H4 (cell line): ENCODE measurements around the genes ZNF493 and ZNF724.

DNA sequence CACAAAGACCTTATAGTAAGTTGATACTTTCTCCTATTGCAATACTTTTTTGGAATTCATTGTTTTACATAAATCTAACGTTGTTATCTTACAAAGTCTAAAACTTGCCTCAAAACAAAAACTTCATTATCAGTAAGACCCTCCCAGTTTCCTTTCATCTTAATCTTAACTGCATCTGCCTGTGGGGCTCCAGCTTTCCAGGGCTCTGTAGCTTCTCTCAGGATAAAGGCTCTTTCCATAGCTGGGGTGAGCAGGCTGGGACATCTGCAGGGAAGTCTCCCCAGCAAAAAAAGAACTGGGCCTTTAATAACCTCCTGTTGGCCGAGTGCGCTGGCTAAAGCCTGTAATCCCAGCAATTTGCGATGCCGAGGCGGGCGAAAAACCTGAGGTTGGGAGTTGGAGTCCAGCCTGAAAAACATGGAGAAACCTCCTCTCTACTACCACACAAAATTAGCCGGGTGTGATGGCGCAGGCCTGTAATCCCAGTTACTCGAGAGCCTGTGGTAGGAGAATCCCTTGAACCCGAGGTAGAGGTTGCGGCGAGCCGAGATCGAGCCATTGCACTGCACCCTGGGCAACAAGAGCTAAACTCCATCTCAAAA lies 142.9 kb downstream of the ZNF737 start:
- RAMPAGE, long total RNA, result no peak

DNA sequence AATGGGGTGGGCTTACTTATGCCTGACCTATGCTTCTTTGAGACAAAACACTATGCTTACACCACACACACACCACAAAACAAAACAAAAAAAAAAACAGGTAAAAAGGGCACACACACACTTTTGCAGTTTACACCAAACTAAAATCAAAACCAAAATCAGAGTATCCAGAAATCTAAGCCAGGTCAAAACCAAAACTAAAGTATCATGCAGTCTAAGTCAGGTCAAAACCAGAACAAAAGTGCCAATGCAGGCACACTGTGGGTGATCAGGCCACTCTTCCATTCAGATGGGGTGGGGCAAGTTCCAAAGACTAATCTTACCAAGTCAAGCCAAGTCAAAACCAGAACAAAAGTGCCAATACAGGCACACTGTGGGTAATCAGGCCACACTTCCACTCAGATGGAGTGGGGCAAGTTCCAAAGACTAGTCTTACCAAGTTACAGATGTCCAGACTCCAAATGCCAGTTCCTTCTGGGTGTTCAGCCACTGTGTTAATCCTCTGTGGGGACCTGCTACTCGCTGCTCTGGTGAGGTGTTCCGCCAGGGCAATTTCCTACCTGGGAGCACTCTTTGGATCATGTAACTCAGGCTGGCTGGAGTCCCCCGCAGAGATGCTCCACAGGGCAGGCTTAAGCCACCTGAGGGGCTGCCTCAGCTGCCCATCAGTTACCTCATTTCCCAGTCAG lies 134.0 kb downstream of the ZNF737 start:
- RAMPAGE, long total RNA, result no peak

DNA sequence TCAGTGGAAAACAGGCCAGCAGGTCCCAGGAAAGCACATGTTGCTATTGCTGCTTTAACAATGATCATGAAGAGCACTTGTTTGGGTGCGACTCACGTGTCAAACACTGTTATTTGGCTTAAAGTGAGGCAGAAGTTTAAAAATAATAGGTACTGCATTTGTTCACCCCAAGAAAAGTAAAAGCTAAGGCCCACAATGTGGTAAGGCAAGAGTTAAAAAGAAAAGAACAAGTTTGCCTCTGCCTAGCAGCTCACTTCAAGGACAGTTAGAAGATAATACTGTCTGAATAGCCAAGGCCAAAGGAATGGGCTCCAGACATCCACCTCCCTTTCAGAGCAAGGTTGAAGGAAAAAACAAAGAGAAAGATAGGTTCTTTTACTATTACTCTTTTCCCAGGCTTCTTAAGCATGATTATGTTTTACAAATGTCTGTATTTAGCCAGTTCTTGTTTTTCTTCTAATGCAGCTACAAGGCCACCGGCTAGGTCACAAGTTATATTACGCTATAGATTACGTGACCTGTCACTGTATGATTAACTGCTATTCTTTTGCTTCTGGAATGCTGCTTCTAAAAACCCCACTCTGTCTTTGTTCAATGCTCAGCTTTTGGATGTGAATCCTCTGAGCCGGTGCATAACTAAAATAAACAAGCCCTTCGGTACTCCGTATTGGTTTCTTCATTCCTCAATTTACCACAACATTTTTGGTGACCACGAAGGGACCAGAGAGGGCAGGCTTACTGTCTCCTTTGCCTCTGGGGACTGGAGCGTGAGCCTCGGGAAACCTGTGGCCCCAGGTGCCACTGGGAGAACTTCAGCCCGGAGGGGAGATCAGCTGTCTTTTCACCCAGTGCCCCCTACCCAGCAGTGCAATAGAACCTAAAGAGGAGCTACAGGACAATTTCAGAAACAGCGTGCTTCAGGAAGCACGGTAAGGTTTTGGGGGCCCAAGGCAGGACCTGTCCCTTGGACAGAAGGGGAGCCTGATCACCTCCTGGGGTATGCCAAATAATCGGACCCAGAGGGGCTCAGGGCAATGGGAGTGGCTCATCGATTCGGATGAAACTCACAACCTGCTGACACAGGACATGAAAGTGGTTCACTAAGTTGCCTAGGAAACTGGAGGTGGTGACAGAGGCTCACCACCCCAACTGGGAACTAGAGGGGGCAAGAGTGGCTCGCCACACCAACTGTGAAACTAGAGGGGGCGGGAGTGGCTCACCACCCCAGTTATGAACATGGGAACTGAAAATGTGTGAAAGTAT lies 45.8 kb upstream of the ZNF737 start:
- RAMPAGE, long total RNA, result no peak

GRCh38 chr19:21396834-21397998 lies at the start of gene ZNF493:
ZNF493 (plus strand) TSS chr19:21397133.
- RAMPAGE, long total RNA, result no peak

DNA sequence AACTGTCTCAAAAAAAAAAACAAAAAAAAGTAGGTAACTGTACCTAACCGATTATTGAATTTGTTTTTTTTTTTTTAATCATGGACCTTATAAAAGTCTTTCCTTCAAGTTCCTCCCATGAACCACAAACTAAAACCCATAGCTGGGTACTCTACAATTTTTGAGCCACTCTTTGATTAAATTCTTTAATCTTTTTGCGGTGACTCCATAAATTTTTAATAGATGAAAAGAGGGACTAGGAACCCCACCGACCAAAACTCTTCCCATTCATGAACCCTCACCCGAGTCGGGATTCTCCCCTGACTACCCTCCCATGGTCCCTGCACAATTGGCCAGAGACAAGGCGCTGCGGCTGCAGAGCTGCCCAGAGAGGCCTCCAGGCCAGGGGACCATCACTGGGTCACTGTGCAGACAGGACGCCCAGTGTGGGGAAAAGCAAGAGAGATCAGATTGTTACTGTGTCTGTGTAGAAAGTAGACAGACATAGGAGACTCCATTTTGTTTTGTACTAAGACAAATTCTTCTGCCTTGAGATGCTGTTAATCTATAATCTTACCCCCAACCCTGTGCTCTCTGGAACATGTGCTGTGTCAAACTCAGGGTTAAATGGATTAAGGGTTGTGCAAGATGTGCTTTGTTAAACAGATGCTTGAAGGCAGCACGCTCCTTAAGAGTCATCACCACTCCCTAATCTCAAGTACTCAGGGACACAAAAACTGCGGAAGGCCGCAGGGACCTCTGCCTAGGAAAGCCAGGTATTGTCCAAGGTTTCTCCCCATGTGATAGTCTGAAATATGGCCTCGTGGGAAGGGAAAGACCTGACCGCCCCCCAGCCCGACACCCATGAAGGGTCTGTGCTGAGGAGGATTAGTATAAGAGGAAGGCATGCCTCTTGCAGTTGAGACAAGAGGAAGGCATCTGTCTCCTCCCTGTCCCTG lies 62.4 kb downstream of the ZNF429 start:
- RAMPAGE, long total RNA, result no peak

GRCh38 chr19:21584482-21585001 lies 79.1 kb downstream of the ZNF429 start:
- RAMPAGE, long total RNA, result no peak

DNA sequence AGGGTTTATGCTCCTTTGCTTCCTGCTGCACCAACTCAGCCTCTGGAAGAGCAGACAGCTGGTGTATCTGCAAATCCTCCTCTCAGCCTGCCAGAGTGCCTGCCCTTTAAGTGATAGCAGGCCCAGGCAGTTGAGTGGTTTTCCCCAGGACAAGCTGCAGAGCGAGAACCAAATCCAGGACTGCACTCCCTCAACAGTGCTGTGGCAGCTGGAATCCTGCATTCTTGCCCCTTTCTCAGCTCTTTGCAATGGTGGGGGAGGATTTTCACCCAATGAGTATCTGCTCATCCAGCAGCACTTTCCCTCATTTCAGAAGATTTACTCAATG lies 85.5 kb downstream of the ZNF429 start:
- RAMPAGE, long total RNA, result no peak

- RAMPAGE, long total RNA, result no peak
Observed at GRCh38 chr19:21593753-21594309, 88.4 kb downstream of the ZNF429 start.

DNA sequence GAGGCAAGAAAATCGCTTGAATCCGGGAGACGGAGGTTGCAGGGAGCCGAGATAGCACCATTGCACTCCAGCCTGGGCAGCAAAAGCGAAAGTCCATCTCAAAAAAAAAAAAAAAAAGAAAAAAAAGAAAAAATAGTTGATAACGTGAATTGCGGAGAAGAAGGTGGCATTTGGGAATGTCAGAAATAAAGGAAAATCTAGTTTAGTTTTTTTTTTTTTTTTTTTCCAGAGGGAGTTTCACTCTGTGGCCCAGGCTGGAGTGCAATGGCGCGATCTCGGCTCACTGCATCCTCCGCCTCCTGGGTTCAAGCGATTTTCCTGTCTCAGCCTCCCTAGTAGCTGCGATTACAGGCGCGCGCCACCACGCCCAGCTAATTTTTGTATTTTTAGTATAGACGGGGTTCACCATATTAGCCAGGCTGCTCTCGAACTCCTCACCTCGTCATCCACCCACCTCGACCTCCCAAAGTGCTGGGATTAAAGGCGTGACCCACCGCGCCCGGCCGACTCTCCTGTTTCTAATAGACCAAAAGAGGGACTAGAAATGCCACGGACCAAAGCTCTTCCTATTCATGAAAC lies 743 bp downstream of the ZNF43 start:
- RAMPAGE, long total RNA, result no peak

DNA sequence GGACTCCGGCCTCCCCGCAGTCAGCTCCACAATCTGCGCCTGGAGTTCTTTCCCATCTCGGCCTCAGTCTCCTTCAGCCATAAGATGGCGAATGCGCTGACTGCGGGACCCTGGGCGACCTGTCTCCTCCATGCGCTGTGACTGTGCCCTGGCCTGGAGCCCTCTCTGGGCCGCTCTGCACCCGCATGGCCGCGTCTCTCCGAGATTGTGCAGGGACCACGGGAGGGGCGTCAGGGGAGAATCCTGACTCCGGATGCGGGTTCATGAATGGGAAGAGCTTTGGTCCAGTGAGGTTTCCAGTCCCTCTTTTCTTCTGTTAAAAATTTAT lies 351 bp downstream of the ZNF729 start:
- RAMPAGE, long total RNA, result no peak

DNA sequence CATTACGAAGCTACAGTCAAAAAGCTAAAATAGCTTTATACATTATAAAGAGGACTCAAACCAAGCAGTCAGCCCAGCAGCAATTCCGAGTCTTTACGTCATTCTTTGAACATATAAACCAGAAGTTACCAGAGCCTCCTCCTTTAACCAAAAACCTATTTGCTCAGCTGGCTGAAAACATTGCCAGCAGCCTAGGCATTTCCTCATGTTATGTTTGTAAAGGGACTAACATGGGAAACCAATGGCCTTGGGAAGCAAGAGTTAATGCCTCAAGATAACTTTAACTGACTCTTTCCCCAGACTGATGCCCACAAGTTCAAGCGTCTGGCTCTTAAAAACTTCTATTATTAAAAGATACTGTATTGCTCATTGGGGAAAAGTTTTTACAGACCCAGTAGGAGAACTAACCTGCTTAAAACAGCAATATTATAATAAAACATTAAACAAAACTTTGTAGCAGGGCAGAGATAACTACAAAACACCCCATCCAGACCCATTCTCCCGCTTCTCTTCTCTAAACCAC lies 104.0 kb upstream of the ZNF492 start:
- RAMPAGE, long total RNA, result no peak

DNA sequence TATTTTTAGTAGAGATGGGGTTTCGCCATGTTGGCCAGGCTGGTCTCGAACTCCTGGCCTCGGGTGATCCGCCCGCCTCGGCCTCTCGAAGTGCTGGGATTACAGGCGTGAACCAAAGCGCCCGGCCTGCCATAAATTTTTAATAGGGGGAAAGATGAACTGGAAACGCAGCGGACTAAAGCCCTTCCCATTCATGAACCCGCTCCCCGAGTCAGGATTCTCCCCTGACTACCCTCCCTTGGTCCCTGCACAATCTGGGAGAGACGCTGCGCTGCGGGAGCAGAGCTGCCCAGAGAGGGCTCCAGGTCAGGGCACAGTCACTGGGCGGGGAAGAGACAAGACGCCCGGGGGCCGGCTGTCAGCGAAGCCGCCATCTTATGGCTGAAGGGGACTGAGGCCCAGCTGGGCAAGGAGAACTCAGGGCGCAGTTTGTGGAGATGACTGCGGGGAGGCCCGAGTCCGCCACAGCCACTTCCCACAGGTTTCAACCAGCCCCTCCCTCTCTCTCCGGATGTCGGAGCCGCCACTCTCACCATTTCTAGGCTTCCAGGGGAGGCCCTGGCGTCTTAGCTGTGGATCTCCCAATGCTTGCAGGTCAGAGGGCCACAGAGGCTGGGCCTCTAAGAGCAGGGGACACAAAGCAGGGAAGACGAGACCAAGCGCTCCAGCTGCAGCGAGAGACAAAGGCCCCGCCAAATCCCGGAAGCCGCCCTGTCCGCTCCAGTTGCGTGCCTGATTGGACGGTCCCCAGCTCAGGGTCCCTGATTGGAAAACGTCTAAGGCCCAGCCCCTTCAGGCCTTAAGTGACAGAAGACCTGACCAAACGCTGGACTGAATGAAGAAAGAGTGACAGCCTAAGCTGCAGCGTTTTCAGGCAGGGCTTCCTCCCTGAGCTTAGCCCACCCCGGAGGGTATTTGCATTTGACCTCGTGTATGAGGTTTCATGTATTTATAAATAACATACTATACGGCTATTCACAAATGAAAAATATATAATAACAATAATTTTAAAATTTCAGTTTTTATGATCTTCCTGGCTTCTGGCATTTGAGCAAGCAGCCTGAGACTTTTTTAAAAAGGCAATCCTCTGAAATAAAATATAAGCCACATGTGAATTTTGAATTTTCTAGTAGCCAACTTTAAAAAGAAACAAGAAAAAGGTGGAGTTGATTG lies at the start of gene ZNF724:
TSS of gene ZNF724 (minus strand) at position 688 of the 1,173 bp plus-strand sequence.
- RAMPAGE, long total RNA, result start-site peak on the minus strand centred at position 672 of the sequence, 61 bp wide, 43 reads

DNA sequence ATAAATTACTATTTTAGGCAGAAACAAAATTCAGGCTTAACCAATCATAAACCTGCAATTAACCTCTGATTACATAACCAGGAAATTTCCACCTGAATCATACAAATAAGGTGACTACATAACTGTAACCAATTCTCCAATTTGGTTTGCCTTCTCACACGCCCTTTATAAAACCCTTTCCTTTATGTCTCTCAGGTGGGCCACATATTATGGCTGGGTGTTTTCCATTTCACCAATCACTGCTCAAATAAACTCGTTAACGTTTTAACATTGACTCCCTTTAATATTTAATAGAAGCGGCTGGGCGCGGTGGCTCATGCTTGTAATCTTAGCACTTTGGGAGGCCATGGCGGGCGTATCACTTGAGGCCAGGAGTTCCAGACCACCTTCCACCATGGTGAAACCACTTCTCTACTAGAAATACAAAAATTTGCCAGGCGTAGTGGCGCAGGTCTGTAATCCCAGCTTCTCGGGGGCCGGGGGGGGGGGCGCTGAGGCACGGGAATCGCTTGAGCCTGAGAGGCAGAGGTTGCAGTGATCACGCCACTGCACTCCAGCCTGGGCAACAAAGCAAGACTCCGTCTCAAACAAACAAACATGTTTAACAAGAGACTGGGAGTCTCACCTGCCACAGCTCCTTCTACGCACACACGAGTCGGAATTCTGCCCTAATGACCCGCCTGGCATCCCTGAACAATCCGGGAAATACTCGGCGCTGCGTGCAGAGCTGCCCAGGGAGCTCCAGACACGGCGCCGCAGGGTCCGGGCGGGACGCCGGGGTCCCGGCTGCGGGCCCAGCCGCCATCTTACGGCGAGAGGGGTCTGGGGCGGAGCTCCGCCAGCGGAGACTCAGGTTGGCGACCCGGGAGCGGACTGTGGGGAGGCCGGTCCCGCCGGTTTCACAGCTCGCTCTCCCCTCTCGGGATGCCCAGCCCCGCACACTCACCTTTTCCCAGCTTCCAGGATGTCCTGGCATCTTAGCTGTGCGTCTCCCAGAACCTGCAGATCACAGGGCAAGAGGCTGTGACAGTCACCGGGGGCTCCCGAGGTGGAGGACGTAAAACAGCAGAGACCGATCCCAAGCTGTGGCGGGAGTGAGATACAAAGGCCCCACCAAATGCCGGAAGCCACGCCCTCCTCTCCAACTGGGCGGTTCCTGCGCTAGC lies 23.3 kb upstream of the ZNF724 start:
- RAMPAGE, long total RNA, result no peak

DNA sequence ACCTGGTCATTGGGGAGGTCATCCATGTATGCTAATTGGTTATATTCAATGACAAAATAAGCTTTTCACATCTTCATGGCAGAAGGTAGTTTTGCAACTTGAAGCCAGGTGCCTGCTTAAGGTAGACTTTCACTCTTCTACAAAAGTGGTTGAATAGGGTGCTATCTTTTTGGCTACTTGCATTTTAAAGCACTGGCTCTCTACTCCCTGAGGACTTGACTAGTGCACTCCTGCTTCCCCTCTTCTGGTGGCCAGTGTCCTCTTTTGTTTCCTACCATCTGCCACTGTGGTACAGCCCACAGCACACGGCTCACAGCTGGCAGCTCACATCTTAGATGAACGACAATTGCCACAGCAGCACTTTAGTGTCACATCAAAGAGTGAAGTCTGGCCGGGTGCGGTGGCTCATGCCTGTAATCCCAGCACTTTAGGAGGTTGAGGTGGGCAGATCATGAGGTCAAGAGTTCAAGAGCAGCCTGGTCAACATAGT lies 15.6 kb downstream of the ZNF91 start:
- RAMPAGE, long total RNA, result no peak

GRCh38 chr19:23698685-23699847 lies 12.1 kb upstream of the ZNF675 start:
- RAMPAGE, long total RNA, result no peak

DNA sequence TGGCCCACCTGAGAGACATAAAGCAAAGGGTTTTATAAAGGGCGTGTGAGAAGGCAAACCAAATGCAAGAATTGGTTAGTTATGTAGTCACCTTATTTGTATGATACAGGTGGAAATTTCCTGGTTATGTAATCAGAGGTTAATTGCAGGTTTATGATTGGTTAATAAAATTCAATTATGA lies 952 bp downstream of the RPSA2 start:
- RAMPAGE, long total RNA, result no peak

DNA sequence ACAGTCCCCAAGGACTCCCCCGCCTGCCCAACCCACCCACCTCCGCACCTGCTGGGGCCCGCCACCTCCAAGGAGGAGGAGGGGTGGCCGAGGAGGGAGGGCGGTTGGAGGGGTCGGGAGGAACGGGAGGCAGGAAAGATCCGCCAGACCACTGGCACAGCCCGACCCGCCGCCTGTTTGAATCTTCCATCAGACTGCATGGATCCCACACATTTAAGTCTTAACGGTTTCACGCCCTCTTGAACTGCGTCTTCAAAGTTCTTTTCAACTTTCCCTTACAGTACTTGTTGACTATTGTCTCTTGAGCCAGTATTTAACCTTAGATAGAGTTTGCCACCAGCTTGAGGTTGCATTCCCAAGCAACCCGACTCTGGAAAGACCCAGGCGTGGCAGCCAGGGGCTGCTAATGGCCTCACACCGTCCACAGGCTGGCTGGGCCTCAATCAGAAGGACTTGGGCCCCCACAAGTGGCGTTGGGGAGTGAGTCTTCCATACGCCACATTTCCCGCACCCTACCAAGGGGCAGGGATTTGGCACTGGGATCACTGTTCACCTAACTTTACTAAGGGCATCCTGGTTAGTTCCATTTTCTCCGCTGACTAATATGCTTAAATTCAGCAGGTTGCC lies 84.1 kb upstream of the ZNF254 start:
- RAMPAGE, long total RNA, result no peak

GRCh38 chr19:27767841-27768790 lies 1444.8 kb downstream of the UQCRFS1 start:
- RAMPAGE, long total RNA, result no peak

DNA sequence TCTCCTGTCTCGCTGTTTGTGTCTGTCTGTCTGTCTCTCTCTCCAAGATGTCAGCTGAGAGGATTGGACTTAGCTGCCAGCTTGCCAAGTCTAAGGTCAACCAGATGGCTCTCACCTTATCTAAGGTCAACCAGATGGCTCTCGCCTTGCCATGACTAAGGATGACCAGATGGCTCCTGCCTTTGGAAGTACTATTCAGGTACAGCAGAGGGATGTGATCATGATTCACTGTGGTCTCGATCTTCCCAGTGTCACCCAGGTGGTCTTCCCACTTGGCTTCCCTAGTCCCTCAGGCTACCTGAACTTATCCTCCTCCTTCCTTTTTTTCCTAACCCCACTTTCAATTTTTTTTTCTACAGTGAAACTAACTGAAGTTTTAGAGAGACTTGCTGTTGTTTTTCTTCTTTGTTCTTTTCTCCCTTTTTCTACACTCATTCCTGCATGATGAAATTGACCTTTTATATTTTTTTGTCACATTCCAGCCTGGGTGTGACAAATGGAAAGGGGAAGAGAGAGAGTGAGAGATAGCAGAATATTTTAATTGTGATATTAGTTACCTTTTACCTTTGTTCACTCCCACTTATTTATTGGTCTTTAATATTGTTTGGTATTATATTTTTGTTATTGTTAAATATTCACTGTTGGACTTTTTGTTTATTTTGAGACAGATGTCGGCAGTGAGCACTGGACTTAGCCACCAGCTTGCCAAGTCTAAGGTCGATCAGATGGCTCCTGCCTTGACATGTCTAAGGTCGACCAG lies 1436.2 kb downstream of the UQCRFS1 start:
- RAMPAGE, long total RNA, result no peak

DNA sequence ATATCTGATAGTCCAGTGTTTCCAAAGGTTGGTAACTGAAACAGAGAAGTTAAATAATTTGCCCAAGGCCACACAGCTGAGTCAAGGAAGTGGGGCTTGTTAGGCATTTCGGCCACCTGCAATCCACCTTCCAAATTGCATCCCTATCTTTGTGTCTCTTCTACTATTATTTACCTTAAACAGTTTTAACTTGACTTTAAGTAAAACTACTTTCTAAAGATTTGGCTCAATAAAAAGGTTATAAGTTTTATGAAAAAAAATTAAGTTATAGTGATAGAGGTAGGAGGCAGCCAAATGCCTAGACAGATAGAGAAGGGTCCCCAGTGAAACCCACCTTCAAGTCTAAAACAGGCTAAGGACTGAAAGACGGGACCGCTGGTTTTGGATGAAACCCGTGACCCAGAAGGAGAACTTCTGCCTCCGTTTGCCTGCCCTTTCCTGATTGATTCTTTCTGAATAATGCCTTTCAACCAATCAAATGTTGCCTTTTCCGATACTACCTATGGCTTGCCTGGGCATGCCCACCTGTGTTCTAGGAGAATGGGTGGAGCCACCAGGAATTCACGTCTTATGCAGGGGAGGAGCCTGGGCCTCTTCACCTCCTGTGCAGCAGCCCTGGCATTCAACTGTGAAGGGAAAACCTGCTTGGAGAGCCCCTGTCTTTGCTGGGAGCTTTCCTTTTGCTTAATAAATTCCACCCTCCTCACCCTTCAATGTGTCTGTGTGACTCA lies 731.0 kb downstream of the UQCRFS1 start:
- RAMPAGE, long total RNA, result no peak